Measurements from ENCODE around the genes LAD1 and LGR6.

DNA sequence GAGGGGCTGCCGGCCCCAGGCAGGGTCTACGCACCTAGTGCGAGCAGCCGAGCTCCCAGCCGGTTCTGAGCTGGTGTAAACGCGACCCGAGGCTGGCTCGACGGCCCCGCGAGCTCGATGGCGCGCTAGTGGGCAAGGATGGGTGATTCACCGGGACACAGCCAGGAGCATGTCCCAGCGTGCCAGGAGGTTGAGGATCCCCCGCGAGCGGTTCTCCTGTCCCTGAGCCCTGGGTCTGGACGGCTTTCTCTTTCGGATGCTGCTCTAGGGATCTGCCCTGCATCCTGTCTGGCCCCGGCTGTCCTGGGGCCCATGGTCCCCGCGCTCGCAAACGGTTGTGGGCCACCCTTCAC, 678 bp downstream of the PKP1 start:
- PRO-cap, result no peak

DNA sequence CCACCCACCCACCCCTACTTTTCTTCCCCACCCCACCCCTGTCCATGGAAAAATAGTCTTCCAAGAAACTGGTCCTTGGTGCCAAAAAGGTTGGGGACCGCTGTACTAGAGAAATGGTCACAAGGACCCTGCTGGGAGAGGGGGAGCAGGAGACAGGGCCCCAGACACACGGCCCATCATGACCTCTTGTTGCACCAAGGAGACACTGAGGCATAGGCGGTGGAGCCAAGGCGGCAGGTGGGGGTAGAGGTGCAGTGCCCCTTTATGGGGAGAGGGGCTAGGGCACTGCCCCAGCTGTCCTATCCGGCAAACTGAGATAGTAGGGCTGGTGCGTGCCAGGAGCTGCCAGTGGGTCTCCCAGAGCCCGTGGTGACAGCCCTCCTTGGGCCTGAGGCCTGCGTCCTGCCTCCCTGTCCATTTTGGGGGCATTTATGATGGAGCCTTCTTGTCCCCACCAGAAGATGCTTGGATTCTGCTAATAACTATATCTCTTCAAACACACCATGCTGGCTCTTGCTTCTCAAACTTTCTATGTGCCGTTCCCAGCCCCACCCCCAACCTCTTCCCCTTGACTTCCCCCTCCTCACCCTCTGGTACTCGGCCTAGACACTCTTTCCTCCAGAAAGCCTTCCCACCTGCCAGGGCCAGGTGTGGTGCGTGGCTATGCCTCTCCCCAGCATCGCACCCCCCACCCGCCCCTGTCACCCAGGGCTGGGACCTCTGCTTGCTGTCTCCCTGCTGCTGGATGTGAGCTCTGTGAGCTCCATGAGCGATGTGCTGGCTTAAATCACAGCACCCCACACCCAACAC, 20.1 kb downstream of the TNNT2 start:
- PRO-cap, result no peak

- PRO-cap, result no peak
Observed at GRCh38 chr1:201374580-201375597, 2.6 kb downstream of the TNNT2 start.

- PRO-cap, result no peak
Observed at GRCh38 chr1:201396679-201397616, 2.2 kb downstream of the LAD1 start.

DNA sequence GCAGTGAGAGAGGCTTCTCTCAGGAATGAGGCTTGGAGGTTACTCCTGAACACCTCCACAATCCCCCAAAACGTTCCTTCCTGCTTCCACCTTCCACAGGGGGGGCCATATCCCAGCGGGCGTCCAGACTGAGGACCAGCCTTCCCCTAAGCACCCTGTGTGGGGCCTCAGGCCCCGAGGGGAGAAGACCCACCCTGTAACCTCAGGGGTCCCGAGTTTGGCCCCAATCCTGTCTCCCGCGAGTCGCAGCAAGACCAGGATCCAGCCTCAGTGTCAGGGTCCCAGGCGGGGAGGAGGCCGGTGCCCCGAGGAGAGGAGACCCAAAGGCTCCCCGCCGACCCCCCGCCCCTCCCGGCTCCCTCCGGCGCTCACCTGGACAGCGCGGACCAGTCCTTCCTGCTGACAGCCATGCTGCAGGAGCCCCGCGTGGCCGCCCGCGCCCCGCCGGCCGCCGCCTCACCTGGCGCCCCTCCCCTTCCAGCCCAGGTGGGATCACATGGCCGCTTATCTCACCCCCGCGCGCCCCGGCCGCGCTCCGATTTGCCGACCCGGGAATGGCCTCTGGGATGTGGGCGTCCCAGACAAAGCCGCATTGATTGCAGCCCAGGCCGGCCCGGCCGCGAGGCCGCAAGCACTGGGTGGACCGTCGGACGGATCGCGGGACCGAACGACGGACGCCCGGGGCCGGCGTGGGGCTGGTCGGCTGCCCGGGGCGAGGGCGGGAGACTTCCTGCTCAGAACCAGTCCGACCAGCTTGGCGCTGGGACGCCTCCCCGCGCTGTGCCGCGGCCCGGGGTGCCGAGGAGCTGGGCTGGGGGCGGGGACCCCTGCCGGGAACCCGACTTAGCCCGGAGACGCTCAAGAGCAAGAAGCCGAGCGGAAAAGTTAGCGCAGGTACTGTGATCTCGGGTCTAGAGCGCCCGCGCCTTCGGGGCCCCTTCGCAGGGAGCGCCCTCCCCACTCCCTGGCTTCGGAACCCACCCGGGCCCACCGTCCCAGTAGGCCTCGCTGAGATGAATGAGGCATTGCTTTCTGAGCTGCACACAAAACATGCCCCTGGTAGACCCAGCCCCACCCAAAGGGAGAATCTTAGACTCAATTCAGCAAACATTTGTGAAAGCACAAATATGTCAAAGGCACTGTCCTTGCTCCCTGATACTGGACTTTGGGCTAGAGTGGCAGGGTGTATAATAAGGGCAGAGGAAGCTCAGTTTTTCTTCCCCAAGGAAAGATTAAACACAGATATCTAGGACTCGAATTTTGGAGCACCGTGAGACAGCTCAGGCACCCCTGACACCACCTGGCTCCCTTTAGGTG, at the start of gene LAD1:
Gene LAD1 (minus strand): TSS at position 428 of the 1,317 bp plus-strand sequence.
- PRO-cap, result no peak

DNA sequence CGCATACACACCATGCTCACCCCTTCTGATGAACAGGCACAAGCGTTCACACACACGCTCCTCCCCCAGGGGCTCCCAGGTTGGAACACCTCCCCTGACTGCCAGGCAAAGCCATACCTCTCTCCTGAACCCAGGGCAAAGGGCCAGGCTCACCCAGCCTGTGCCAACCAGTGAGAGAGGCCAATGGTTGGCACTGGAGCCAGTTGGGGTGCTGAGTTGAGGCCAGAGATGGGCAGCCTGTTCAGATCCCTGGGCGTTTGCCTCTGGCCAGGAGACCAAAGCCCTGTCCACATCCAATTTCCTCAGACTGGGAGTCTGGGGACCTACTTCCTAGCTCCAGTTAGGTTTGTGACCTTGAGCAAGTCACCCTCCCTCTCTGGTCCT, 5.7 kb upstream of the LAD1 start:
- PRO-cap, result no peak

GRCh38 chr1:201422643-201423216, 1.2 kb upstream of the TNNI1 start:
- PRO-cap, result no peak

DNA sequence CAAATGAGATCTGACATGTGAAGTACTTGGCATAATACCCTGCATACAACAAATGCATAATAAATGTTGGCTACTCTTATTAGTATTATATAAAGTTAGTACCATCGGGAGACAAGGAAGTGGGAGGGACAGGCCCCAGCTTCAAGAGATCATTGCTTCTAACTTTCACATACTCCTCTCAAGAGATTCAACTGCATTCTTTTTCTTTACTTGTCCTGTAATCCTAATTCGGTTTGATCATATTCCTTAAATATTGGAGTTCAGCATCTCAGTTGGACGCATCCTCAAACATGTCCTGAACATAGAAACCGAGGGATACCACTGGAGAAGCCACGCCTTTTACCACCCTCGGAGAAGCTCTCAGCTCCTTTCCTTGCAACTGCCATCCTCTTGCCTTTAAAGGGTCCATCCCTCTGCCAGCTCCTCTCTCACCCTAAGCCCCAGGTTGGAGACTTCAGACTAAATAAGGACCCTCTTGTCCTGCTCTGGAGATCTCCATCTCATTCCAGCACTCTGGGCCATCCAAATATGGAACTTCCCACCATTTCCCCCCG, 15.4 kb downstream of the CSRP1 start:
- PRO-cap, result no peak

DNA sequence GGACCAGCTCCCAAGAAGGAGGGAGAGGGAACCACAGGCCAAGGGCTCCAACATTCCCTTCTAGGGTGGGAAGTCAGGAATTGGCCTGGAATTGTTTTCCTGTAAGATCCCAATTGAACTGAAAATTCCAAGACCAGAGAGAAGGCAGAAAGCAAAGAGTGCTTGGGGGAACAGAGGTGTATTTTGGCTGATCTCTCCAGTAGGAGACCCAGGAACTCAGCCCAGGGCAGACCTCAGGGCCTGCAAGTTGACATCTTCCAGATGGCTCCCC, 14.9 kb downstream of the CSRP1 start:
- PRO-cap, result no peak

DNA sequence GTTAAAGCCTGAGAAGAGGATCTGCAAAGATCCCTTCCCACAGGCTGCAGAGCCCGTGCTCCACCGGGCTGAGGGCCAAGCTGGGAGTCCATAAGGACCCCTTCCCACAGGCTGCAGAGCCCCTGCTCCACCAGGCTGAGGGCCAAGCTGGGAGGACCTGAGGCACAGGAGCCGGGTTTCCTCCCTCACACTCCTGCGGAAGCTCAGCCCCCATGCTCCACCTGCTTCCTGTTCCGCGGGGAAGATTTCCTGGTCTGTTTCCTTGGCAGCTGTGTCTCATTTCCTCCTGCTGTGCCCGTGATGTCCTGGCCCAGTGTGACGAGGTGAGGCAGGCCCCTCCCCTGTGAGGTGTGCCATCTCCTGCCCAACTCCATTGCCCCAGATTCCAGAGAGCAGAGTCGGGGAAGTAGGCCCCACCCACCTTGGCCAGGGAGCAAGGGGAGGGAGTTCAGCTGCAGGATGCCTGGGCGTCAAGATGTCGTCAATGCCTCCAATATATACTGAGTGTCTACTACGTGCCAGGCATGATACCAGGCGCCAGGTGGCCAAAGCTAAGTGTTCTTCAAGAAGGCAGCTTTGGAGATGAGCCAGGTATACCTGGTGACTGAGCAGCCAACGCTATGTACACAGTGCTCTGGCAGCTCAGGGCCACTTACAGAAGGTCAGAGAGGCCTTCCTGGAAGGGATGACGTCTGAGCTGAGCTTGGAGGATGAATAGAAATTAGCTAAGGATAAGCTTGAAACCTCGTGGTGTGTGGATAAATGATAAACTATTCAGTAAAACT, 58.8 kb downstream of the NAV1 start:
- PRO-cap, result no peak

- PRO-cap, result no peak
Observed at GRCh38 chr1:201886194-201886545, 2.5 kb upstream of the SHISA4 start.

DNA sequence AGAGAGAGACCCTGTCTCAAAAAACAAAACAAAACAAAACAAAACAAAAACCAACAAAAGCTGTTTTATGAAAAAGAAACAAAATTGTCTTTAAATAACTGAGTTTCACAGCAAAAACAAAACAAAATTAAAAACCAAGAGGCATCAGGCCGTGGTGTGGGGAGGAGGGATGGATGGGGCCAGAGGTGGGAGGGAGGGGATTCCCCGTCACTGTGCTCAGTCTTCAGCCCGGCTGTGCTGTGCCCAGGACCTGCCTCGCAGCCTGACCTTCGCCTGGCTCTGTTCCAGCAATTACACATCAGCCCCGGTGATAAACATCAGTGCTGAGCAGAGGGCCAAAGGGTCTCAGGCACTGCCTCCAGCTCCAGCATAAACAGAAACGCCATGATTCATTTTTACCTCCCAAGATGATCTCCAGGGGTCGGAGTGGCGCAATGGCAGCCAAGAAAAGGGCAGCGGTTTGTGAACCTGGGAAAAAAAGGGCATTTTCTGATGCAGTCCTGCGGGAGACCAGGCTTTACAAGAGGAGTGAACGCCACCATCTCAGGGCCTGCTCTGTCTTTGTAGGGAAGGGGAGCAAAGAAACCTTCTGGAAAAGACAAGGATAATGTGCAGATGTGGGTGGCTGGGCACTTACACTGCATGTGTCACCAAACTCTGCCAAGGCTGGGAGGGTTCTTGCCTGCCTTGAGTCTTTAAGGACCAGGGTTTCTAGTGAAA, 28.0 kb downstream of the SHISA4 start:
- PRO-cap, result no peak

GRCh38 chr1:201961878-201962161, 6.5 kb downstream of the TIMM17A start:
- PRO-cap, result no peak

DNA sequence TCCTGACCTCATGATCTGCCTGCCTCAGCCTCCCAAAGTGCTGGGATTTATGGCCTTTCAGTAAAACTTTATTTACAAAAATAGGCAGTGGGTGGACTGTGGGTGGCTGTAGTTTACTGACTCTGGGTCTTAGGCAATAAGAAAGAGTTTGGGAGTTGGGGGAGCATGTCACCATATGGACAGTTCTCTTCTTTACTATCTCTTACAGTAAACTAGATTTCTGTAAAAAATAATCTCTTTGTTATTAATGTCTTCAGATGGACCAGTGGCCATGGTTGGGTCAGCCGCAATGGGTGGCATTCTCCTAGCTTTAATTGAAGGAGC, 9.8 kb downstream of the TIMM17A start:
- PRO-cap, result no peak

DNA sequence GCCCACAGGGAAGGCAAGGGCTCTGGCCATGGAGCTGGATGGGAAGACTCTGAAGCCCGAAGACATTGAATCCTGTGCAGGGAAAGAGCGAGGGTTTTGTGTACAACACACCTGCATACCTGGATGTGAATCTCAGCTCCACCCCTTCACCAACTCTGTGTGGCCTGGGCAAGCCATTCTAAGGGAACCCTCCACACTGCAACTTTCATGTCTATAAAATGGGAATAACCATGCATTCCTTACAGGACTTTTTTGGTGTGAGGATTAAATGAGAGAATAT, 1.1 kb upstream of the ELF3 start:
- PRO-cap, result no peak

DNA sequence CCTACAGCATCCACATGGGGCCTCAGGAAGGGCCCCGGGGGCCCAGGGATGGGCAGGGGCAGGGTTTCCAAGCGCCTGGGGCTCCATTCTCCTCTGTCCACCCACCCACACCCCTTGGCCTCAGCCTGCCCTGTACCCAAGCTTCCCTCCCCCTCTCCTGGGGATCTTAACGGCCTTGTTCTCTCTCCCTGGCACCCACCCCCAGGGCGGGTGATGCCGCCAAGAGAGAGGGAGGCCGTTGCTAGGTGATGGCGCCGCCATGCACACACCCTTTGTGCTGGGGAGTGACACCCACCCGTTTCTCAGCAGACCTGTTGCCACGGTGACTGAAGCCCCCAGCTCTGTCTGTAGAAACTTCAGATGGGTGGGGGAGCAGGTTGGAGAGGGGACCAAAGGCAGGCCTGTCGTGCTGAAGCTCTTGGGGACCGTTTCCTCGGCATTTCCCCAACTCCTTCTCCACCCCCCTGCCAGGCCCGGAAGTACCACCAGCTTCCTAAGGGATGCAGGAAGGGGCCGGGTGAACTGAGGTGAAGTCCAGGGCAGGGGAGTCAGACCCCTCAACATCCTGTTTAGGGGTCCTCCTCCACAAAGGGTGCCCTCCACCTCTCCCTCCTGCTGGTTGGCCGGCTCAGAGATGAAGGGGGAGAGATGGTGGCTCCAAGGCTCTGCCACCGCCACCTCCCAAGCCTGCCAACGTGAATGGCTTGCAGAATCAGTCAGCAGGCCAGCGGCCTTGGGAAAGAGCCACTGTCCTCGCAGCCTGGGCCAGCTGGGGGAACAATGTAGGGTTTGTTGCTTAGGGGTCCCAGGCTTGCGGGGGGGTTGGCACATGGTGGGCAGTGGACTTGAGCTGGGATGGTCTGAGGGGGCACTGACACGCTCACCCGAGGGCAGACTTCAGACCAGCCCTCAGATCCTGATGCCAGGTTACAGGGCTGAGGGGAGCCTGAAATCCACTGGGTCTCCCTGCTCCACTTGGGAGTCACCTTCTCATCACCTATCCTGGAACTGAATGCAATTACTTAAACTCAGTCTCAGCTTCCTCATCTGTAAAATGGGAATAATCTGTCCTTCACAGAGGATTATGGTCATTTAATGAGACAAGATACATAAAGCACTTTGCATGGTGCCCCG, 7.9 kb downstream of the GPR37L1 start:
- PRO-cap, result no peak

- PRO-cap, result no peak
Observed at GRCh38 chr1:202146757-202147415, 2.3 kb upstream of the ARL8A start.

- PRO-cap, result no peak
Observed at GRCh38 chr1:202159847-202160278, 539 bp downstream of the PTPN7 start.

DNA sequence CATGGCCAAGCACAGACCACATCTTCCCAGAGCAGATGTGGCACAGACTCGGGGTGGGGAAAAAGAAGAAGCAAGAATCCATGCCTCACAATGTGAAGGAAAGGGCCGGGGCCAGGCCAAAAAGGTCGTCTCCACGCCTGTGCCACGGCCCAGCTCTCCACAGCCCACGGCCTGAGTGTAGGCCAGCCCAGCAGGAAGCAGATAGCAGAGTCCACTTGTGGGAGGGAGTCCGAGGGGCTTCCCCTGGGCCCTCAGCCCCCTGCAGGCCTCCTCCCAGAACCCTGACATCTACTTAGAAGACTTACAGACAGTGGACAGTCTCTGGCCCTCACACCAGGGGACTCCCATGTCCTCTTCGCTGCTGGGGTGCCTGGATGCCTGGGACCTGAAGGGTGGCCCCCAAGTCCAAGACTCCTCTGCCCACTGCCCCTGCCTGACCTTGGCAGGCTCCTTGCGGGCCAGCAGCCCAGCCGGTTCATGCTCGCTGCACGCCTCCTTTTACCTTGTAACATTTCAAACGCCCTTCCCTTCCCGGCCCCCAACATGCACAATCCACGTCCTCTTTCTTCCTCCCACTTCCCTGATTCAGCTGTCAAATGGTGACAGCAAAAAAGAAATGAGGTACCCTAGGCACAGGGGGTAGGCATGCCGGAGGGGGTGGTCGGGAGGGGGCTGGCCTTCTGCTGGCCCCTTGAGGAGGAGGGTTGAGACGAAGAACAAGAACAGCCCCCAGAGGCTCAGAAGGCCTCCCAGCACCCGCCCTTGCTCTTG, 865 bp upstream of the PTPN7 start:
- PRO-cap, result no peak

DNA sequence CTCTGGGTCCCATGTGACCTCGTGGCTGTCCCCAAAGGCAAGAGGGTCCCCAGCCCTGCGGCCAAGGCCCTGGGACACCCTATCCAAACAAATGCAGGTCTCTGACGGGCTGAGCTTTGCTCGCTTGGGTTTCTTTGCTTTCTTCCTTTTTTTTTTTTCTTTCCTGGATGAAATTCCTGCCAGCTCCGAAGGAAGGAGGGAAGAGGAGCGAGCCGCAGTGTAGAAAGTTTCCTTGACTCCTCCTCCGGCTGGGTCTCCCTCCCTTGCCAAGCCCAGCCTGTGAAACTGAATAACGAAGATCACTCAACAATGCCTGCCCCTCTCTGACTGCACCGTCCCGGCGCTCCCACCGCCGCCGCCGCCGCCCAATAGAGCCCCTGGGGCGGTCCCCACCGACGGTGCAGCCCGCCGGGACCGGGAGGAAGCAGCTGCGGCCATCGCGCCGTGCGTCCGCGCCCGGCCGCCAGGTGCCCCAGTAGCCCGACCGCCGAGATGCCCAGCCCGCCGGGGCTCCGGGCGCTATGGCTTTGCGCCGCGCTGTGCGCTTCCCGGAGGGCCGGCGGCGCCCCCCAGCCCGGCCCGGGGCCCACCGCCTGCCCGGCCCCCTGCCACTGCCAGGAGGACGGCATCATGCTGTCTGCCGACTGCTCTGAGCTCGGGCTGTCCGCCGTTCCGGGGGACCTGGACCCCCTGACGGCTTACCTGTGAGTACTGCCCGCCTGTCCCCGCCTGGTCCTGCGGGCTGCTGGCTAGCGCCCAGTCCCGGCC, at the start of gene LGR6:
Gene LGR6 (plus strand): TSS at position 302 of the 768 bp plus-strand sequence.
- PRO-cap, result no peak